Psoas muscle (tissue), 2 donors: Measurements from ENCODE around the genes NEB, STAM2 and GALNT13.

DNA sequence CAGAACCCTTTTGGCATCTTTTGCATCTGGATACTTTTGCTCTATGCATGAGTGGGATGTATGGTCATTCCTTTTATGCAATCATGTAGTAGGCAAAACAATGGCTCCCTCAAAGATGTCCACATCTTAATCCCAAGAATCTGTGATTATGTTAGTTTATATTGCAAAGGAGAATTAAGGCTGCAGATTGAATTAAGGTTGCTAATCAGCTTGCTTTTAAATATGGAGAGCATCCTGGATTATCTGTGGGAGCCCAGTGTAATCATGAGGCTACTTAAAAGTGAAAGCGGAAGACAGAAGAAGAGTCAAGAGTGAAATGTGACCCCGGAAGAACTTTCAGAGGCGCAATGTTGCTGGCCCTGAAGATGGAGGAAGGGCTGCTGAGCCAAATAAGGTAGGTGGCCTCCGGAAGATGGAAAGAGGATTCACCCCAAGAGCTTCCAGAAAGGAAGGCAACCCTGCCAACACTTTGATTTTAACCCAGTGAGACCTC lies 1.4 kb downstream of the NMI start:
- PRO-cap, 2 experiments: no peak in any of the 2 experiments

GRCh38 chr2:151463167-151464345 lies 53.9 kb downstream of the RIF1 start:
- PRO-cap, 2 experiments: no peak in any of the 2 experiments

DNA sequence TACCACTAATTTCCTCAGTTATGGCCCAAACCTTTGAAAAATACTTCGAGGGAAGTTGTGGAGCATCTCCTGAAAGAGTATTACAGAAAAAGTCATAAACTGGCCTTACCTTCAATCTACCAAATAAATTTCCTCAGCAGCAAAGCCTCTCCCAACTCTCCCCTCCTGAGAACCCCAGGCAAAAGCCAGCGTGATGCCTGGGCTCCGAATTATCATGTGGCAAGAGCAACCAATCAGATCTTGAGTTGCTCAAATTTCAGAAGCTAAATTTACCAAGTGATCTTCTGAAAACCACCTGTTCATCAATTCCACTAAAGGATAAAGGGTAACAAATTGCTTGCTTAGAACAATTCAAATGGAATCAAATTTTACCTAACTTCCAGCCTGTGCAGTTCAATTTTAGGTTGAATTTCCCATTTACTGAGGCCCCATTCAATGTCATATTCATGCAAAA lies at the start of gene NEB:
Gene NEB, minus strand, starts transcription at position 188 of the 454 bp plus-strand sequence.
- PRO-cap, 2 experiments: peak in 2 of 2 experiments; most common plus-strand start position 294 of the sequence (in 1); most common minus-strand start position 187 of the sequence (in 2)

DNA sequence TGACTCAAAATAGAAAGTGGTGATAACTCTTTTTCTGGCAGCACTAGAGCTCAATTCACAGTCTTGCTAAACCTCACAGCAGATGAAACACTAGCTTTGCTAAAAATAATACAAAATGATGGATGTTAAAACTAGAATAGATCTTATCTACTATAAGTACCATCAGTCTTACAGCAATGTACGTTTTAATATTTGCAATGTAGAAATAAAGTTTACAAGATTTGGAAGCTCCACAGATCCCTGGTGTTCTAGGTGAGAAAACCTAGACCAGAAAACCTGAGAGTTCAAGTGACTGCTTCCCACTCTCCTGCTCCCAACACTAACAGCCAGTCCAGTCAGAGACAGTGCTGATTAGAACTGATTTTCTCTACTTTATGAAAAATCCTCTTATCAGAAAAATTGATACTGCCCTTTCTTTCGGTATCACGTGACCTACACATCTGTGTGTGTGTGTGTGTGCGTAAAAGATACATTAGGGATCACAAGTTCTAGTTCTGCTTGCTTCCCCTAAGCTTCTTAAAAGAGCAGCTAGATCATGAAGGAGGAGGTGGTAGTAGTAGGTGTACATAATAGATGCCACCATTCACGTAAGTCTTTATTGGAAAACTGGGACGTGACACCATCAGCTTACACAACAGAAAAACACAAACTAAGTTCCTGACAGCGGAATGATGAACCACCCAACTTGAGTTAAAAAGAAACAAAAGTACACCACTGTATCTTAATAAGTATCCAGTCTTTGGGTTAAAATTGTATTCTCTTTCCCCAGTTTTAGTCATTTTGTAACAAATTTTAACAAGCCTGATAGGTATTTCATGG lies 1.5 kb downstream of the ARL5A start:
- PRO-cap, 2 experiments: peak in 2 of 2 experiments; most common plus-strand start position 299 of the sequence (in 2)

- PRO-cap, 2 experiments: peak in 1 of 2 experiments; most common minus-strand start chr2:152038848 (in 1)
Observed at GRCh38 chr2:152038302-152039092, 60.3 kb downstream of the CACNB4 start.

DNA sequence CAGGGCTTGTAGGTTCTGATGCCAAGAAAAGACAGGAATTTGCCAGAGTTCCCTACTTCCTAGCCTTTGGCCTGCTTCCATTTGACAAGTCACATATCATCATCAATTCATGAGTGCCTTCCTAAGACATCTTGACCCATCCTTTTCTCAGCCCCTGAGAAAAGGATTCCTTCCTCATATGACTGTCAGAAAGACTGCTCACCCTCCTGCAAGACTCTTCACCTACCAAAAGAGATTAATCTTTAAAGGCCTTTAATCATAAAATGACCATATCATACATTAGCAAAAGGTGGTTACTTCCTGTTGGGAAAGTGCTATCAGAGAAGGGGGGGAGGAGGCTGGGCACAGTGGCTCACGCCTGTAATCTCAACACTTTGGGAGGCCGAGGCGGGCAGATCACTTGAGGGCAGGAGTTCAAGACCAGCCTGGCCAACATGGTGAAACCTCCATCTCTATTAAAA lies 3.3 kb downstream of the STAM2 start:
- PRO-cap, 2 experiments: no peak in any of the 2 experiments

DNA sequence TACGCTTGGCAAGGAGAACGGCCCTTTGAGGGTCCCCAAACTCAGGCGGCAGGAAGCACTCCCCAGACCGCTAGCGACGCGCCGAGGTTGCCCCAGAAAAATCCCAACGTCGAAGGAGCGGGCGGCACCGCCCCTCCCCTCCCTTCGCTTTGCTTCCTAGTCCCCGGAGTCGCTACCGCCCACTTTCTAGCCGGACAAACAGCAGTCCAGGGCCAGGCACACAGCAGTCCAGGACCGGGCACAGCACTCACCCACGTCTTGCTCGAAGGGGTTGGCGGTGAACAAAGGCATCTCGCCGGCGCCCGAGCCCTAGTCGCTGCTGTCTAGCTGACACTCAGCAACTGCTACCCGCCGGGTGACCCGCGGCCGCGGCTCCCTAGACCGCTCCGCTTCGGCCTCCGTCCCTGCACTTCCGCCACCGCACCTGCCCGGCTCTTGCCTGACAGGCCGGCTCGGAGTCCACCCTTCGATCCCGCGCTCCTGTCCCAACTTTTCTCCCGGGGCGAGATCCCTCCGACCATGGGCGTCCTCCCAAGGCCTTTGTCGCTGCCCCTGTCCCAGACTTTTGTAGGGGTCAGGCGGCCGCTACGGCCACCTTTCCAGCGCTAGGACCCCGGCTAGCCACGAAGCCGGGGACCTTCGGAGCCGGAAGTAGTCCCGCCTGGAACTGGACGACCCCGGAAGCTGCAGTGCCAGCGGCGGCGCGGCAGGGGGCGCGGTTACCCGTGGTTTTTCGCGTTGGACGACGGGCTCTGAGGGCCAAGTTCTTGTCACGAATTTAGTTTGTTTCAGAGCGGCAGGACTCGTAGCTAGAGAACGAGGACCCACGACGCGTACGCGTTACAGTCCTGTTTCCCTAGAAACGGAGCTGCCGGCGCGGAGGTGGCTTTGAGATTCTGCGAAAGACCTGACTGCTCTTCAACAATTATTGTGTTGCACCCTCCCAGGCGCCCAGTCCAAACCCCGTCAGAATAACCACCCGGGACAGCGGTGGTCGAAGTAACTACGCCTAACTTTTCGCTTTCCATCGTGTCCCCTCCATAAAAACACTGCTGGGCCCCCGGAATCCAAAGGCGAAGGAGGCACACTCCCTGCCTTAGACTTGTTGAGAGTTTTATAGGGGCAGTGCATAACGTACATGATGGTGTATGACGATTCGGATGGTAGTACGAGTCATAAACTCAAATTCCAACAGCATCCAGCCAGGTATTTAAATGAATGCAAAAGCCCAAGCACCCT lies at the start of gene STAM2:
Gene STAM2, minus strand, starts transcription at position 412 of the 1,239 bp plus-strand sequence.
- PRO-cap, 2 experiments: peak in 2 of 2 experiments; most common plus-strand start position 182 of the sequence (in 1); most common minus-strand start position 116 of the sequence (in 2)

- PRO-cap, 2 experiments: no peak in any of the 2 experiments
Observed at GRCh38 chr2:152390891-152391458, 56.0 kb downstream of the FMNL2 start.

- PRO-cap, 2 experiments: no peak in any of the 2 experiments
Observed at GRCh38 chr2:152403468-152403835, 68.5 kb downstream of the FMNL2 start.

DNA sequence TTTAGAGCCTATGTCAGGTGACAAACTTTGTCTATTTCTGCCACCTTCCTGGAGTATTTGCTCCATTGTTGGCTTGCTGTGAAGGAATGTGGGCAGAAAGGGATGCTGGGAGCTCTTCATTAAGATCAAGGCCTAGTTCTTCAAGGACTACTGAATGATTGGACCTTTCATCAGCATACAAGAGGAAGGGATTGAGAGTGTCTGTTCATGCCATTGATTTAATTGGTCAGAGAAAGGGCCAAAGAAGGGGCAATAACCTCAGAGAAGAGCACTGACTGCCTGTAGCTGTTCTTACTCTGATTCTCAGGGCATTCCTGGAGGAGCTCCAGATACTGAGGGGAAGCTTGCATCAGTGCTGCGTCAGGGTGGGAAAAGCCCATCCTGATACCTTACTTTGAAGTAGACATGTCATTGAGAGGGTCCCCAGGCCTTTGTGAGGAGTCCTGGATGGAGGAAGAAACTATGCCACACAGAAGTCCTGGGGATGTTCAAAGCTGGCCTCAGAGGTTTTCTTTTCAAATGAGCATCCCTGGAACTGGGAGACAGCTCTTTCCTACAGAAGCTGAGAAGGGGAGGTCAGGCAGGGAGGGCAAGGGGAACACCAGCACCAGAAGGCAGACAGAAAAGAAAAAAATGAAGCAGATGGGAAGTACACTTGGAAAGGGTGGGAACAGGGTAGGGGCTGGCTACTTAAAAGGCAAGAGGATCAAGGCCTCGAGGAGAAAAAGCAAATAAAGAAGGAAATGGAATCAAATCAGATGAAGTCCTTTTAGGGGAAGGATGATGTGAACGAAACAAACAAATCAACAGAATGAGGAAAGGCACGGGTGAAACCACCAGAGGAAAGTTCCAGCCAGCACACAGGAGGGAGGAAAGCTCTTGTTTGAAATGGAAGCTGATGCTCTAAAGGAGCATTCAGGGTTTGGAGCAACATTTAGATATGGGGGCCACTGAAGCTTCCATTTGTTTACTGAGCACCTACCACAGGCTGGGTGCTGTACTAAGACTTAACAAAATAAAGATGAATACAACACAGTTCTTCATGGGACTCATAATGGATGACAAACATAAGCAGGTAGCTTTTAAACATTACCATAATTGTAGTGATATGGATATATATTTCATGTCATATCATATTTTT lies 120.0 kb downstream of the FMNL2 start:
- PRO-cap, 2 experiments: no peak in any of the 2 experiments

GRCh38 chr2:152499672-152500523 lies 164.9 kb downstream of the FMNL2 start:
- PRO-cap, 2 experiments: no peak in any of the 2 experiments

DNA sequence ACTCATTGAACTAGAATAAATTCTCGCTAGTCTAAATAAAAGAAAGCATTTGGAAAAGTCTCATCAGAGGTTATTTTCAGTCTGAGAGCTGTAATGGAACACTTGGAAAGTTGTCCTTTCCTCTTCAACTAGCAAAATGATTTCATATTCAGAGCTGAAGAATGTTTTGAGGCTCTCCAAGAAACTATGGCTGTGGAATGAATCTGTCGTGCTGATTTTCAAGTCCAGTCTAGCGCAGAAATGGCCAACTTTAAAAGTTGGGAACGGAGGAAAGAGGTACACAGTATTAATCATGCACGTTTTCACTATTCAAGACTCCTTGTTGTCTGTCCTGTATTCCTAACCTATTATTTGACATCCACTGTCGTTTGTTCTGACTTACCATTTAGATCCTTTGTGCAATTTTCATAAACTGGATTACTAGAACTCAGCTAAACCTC lies 182.5 kb downstream of the PRPF40A start:
- PRO-cap, 2 experiments: no peak in any of the 2 experiments

- PRO-cap, 2 experiments: no peak in any of the 2 experiments
Observed at GRCh38 chr2:152594796-152595309, 122.4 kb downstream of the PRPF40A start.

DNA sequence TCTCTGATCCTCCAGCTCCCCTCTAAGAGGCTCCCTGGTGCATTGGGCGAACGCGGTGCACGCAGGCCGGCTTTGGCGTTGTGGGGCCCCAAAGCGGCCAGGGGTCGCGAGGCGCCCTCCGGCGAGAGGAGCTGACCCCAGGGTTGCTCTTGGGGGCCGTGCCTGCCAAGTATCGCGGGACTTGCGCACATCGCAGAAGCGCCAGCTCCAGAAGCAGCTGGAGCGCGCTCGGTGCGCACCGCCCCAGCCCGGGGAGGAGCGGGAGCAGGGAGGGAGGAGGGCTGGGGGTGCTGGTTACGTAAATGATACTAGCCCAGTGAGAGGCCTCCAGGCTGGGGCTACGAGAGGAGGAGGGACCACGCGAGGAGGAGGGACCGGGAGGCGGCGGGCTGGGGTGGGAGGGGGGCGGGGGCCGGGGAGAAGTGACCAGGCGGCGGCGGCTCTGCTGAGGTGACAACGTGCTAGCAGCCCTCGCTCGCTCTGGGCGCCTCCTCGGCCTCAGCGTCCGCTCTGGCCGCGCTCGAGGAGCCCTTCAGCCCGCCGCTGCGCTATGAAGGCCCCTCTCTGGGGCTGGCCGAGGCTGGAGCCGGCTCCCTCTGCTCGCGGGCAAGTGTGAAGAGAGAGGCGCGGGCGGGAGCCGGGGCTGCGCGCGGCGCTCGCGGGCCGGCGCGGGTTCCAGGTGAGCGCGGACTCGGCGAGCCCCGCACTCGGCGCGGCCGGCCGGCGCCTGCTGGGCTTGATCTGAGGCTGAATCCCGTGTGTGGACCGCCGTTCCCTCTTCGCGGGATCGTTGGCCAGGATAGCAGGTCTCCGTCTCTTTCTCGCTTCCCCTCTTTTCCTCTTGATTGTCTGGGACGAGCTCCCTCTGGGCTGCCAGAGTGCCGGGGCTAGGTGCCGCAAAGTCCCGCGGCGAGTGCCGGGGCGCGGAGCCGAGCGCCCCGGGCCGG lies at the start of gene GALNT13:
Gene GALNT13, plus strand, starts transcription at position 425 of the 947 bp plus-strand sequence.
- PRO-cap, 2 experiments: no peak in any of the 2 experiments

DNA sequence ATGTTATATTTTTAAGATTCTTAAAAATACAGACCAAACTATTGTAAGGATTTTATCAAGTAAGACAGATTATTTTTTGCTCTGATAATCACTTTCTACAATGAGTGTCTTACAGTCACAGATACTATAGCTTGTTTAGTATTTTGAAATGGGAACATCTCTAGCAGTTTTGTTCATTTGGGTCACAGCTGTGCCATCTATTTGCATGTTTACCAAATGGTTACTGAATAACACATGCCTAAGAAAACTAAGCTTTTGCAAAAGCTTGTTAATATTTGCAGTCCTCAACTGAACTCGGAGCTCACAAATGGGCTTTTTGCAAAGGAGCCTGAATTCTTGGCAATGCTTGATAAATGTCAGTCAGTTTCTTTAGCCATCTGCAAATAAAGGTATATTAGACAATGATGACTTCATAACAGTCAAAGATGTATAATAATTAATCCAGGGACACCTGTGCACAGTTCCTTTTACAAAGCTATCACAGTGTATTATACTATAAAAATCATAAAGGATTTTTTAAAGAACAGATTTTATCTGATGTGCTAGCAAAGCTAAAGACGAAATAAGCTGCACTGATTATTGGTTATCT lies 248.6 kb upstream of the KCNJ3 start:
- PRO-cap, 2 experiments: no peak in any of the 2 experiments

- PRO-cap, 2 experiments: no peak in any of the 2 experiments
Observed at GRCh38 chr2:155472119-155472479, 773.6 kb downstream of the KCNJ3 start.

- PRO-cap, 2 experiments: no peak in any of the 2 experiments
Observed at GRCh38 chr2:156327034-156327465, 5.5 kb downstream of the NR4A2 start.

DNA sequence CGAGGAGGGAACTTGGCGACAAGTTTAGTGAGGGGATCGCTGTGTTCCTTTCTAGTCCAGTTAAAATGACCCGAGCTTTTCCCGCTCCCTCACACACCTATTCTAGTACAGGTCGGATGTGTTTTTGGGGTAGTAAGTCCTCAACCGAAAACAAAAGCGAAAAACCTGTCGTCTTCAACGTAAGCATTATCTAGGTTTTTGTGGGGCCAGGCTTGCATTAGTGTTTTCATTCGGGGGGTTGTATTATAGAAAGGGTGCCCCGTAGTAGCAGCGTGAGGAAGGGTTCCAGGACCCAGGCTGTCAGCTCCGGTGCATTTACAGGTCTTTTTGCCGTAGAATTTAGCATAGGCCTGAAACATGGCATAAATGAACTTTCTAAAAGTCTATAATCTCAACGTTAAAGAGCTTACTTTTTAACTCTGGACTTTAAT lies 10.3 kb upstream of the NR4A2 start:
- PRO-cap, 2 experiments: no peak in any of the 2 experiments

- PRO-cap, 2 experiments: peak in 2 of 2 experiments; most common minus-strand start chr2:156437412 (in 2)
Observed at GRCh38 chr2:156437245-156437677, 1.1 kb downstream of the GPD2 start.

DNA sequence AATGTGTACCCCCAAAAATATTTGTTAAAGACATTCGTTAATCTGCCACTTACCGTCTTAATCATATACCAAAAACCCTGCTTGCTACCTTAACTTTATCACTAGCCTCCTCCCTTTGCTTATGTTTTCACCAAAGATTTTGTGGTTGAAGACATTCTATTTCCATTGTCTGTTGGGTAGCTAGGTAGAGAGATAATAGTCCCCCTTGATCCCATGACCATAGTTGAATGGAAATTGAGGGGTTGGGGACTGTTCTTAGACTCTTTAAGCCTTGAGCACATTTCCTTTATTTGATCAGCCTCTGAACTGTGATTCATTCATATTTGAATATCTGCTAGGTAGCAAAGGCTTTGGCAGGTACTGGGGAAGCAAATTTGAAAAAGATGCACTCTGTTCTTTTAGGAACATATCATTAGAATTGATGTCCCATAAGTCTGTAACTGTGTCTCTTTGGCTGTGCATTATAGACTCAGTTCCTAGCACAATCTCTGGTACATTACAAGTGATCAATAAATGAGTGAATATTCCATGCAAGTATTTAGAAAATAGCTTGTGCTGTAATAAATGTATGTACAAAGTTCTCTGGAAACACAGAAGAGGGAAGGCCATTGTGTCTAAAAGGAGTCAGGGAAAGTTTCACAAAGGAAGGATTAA lies 107.0 kb downstream of the GPD2 start:
- PRO-cap, 2 experiments: no peak in any of the 2 experiments